Right lobe of liver (tissue), 4 donors: ENCODE results near the genes TCTN2 and CCDC92.

- PRO-cap, 4 experiments = no peak in any of the 4 experiments
- RAMPAGE, long total RNA, 2 experiments = no peak in any of the 2 experiments
These were observed 38.6 kb downstream of the SBNO1 start for GRCh38 chr12:123325962-123326548.

GRCh38 chr12:123449062-123449627 is 8.8 kb upstream of the SNRNP35 start:
- PRO-cap, 4 experiments = no peak in any of the 4 experiments
- RAMPAGE, long total RNA, 2 experiments = no peak in any of the 2 experiments

- PRO-cap, 4 experiments = no peak in any of the 4 experiments
- RAMPAGE, long total RNA, 2 experiments = no peak in any of the 2 experiments
These were observed 36.3 kb downstream of the SNRNP35 start for GRCh38 chr12:123494020-123494821.

GRCh38 chr12:123513423-123513622 is 20.2 kb downstream of the RILPL1 start:
- PRO-cap, 4 experiments = no peak in any of the 4 experiments
- RAMPAGE, long total RNA, 2 experiments = no peak in any of the 2 experiments

DNA sequence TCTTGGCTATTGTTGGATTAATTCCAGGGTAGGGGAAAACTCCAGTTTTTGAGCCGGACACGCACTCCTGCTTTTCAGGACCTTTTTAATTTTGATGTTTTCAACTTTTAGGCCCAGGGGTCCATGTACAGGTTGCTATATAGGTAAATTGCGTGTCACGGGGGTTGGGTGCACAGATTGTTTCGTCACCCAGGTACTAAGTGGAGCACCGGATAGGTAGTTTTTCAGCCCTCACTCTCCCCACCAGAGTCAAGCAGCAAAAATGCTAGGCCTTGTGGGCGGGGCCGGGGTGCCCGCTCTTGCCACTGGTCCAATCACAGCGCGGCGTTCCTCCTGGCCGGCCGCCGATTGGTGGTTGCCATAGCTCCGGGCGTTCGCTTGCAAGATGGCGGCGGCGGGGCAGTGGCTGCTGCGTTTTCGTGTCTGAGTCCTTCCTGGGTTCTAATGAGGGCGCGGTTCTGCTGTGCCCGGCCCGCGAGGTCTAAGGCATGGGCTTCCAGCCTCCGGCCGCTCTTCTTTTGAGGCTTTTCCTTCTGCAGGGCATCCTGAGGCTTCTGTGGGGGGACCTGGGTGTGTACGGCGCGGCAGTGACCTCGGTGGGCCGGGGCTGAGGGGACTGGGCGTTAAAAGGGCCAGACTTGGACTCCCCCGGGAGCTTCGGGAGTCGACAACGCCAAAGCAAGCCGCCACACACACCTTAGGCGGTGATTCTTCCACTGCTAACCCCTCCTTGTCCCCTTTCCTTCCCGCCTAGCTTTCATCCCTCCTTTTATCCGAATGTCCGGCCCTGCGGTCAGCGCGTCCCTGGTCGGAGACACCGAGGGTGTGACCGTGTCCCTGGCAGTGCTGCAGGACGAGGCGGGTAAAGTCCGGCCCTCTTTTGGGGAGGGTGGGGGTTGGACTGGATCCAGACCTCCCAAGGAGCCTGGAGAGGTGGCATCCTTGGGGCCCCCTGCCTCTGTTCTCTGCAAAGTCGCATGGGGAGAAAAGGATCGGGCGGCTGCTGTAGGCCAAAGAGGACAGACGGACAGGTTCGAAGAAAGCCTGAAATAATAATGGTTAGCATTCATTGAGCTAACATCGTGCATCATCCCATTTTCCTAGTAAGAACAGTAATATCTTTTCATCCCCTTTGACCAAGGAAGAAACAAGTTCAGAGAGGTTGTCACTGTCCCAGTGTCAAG is at the start of gene TCTN2:
Gene TCTN2 (plus strand): TSS at position 361 of the 1,184 bp plus-strand sequence.
- PRO-cap, 4 experiments = peak in 1 of 4 experiments; most common plus-strand start position 377 of the sequence (in 1)
- RAMPAGE, long total RNA, 2 experiments = no peak in any of the 2 experiments

DNA sequence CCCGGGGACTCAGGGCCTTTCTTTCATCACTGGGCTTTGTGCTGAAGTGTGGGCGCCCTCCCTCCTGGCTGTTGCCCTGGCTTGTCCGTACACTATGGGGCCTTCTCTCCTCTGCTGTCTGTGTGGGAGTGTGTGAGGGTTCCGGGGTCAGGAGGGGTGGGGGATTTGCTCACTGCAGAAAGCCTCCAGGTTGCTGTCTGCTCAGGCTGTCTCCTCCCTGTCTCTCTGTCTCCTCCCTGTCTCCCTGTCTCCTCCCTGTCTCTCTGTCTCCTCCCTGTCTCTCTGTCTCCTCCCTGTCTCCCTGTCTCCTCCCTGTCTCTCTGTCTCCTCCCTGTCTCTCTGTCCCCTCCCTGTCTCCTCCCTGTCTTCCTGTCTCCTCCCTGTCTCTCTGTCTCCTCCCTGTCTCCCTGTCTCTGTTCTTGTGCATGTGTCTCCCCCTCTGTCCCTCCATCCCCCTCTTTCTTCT is 64.7 kb downstream of the CCDC92 start:
- PRO-cap, 4 experiments = no peak in any of the 4 experiments
- RAMPAGE, long total RNA, 2 experiments = no peak in any of the 2 experiments

GRCh38 chr12:123943029-123943723 is 29.5 kb downstream of the CCDC92 start:
- PRO-cap, 4 experiments = no peak in any of the 4 experiments
- RAMPAGE, long total RNA, 2 experiments = no peak in any of the 2 experiments

DNA sequence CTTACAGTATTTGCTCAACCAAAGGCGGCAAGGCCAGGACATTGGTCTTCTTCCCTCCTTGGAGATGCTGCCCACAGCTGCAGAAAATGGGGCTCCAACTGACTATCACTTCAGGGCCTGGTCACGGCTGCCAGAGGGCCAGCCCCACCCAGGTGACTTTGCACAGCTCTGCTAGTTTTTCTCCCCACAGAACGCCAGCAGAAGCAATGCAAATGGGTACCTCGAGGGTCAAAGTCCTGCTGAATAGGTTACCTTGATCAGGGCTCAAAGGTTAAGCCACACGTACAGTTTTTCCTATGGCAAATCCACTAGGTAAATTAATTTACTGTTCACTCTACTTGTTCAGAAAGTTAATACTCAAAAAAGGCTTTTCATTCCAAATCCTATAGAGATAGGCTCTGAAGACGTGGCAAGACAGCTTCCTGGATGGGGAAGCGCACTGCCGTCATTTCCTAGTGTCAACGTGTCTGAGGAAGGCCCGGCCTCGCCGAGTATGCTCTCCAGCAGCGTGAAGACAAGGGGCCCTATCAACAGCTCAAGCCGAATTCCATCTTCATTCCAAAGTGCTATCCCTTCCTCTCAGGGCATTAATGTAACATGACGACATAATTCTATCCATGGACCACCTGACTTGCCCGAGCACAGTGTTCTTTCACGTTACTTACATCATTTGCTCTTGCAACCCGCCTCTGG is 23.1 kb downstream of the CCDC92 start:
- PRO-cap, 4 experiments = no peak in any of the 4 experiments
- RAMPAGE, long total RNA, 2 experiments = no peak in any of the 2 experiments

DNA sequence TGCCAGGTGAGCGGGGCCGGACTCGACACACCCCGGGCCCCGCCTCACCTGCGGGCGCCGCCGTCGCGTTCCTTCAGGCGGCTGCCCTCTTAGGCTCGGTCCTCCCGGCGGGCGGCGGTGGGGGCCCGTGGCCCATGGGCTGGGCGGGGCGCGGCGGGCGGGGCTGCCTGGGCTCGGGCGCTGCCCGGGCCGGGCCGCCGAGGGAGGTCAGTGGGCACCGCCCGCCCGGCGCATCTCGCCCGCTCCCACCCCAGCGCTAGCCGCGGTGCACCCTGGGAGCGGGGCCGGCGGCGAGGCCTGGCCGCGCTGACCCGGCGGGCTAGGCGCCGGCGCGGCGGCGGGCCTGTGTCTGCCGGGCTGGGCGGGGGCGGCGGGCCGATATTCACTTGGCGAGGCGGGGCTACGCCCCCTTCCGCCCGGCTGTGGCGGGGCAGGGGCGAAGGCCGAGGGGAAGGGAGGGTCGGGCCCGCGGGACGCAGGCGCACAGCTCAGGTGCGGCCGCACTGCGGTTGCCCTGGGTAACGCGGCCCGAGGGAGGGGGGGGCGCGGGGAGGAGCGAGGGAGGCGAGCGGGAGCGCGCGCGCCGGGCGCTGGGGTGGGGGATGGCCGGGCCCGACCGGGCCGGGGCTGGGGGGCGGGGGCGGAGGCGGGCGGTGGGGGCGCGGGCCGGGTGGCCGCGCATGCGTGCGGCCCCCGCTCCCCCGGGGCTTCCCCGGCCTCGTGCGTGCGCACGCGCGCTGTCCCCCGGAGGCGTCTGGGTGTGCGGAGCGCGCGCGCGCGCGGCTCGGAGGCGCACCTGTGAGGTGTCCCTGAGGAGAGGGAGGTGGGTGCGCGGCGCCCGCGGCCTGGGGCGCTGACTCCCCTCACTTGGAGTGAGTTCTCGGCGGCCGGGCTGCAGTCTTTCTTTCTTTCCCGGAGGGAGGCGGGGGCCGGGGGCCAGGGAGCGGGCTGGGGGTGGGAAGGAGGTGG is at the start of gene CCDC92:
Gene CCDC92 (minus strand): TSS at position 351 of the 969 bp plus-strand sequence.
- PRO-cap, 4 experiments = peak in 4 of 4 experiments; most common plus-strand start position 747 of the sequence (in 4); most common minus-strand start position 351 of the sequence (in 4)
- RAMPAGE, long total RNA, 2 experiments = start-site peak on the plus strand in 2 of 2 experiments, centred at positions 775 to 776 of the sequence, 1,385 to 1,671 reads per replicate

- PRO-cap, 4 experiments = no peak in any of the 4 experiments
- RAMPAGE, long total RNA, 2 experiments = no peak in any of the 2 experiments
These were observed 108.4 kb upstream of the RFLNA start for GRCh38 chr12:124186505-124186836.

- PRO-cap, 4 experiments = no peak in any of the 4 experiments
- RAMPAGE, long total RNA, 2 experiments = no peak in any of the 2 experiments
These were observed 106.4 kb upstream of the RFLNA start for GRCh38 chr12:124188341-124189127.

GRCh38 chr12:124194938-124195708 is 99.8 kb upstream of the RFLNA start:
- PRO-cap, 4 experiments = no peak in any of the 4 experiments
- RAMPAGE, long total RNA, 2 experiments = no peak in any of the 2 experiments

- PRO-cap, 4 experiments = peak in 1 of 4 experiments; most common minus-strand start chr12:124324886 (in 1)
- RAMPAGE, long total RNA, 2 experiments = no peak in any of the 2 experiments
These were observed 30.1 kb downstream of the RFLNA start for GRCh38 chr12:124324689-124325725.

DNA sequence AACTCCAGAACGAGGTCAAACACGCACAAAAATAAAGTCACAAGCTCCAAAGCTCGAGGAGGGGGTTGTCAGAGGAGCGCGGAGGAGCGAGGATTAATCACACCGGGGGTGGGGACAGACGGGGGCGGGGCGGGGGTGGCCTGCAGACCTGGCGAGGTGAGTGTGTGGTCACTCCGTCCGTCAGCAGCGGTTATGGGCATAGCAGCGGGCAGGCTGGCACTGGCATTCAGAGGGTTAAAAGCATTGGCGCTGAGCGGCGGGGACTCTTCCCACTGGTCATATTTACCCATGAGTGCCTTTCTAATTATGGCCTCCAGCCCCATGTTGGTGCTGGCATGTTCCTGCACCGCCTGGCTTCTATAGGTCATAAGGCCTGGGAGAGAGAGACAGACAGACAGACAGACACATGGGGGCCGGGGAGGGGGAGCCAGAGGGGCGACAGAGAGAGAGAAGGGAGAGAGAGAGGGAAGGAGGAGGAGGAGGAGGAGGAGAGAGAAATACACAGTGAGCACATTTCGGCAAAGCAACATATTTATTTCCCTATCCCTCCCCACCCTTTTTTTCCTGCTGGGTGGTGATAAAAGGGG is 32.5 kb downstream of the RFLNA start:
- PRO-cap, 4 experiments = no peak in any of the 4 experiments
- RAMPAGE, long total RNA, 2 experiments = no peak in any of the 2 experiments

- PRO-cap, 4 experiments = peak in 4 of 4 experiments; most common plus-strand start chr12:124389444 (in 2); most common minus-strand start chr12:124389329 (in 2)
- RAMPAGE, long total RNA, 2 experiments = start-site peak on the minus strand in 1 of 2 experiments, at chr12:124389282-124389365 at its widest, 6 reads per replicate
These were observed 94.6 kb downstream of the RFLNA start for GRCh38 chr12:124389187-124390297.

- PRO-cap, 4 experiments = no peak in any of the 4 experiments
- RAMPAGE, long total RNA, 2 experiments = no peak in any of the 2 experiments
These were observed 127.0 kb downstream of the RFLNA start for GRCh38 chr12:124421970-124422185.

DNA sequence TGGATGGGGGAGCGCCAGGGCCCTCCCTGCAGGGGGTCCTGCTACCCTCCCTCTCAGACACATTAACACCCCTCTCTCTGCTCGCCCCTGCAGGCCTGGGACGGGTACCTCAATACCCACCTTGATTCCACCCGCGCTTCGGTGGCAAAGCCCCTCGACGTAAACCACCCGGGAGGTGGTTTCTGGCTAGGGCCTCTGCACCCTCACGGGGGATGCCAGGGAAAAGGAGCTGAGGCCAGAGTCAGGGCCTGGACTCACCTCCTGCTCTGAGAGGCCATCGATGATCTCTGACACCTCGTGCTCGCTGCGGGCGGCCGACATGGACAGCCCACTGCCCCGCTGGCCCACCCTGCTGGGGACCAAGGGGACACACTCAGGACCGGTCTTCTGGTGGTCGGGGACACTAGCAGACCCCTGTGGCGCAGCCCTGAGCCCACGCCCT is 134.5 kb downstream of the RFLNA start:
- PRO-cap, 4 experiments = no peak in any of the 4 experiments
- RAMPAGE, long total RNA, 2 experiments = start-site peak on the minus strand in 1 of 2 experiments, centred at position 303 of the sequence, 17 reads per replicate

DNA sequence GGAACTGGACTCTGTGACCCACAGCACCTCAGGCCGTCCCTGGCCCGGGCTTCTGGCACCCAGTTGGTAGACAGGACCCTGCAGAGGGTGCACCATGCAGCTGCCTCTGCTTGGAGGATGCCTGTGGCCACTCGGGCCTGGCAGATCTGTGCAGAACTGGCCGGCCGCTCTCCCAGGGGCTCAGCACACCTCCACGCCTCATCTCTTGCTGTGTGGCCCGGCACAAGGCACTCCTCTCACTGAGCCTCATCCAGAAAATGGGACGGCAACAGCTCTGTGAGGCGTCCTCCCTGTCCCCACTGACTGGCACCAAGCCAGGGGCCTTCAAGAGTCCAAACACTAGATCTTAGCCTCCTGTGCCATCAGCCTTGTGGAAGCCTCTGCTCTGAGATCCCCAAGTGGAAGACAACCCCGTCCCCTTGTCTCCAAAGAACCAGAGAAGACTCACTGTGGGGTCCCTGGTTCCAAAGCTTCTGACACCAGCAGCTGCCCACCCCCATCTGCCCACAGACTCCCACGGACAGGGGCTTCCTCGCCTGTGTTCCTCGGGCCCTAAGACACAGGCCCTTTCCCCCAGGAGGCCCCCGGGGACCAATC is 113.3 kb downstream of the NCOR2 start:
- PRO-cap, 4 experiments = no peak in any of the 4 experiments
- RAMPAGE, long total RNA, 2 experiments = no peak in any of the 2 experiments

DNA sequence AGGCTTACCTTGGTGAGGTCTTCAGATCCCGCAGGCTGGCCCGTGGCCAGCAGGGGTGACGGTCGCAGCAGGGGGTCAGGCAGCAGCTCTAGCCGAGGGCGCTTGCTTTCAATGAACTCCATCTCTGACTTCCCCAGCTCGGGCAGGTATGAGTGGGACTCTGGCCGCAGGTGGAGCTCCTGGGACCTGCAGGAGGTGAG is 83.9 kb downstream of the NCOR2 start:
- PRO-cap, 4 experiments = no peak in any of the 4 experiments
- RAMPAGE, long total RNA, 2 experiments = no peak in any of the 2 experiments

- PRO-cap, 4 experiments = no peak in any of the 4 experiments
- RAMPAGE, long total RNA, 2 experiments = no peak in any of the 2 experiments
These were observed 51.5 kb downstream of the NCOR2 start for GRCh38 chr12:124515834-124516406.